Body of pancreas (tissue), 2 donors: ENCODE results near the gene CALM1.

GRCh38 chr14:89162536-89163238 is 254.3 kb downstream of the FOXN3 start:
- PRO-cap = no peak
- RAMPAGE, long total RNA, 2 experiments = no peak in any of the 2 experiments

- PRO-cap = no peak
- RAMPAGE, long total RNA, 2 experiments = no peak in any of the 2 experiments
Observed at GRCh38 chr14:89253746-89254718, 163.0 kb downstream of the FOXN3 start.

DNA sequence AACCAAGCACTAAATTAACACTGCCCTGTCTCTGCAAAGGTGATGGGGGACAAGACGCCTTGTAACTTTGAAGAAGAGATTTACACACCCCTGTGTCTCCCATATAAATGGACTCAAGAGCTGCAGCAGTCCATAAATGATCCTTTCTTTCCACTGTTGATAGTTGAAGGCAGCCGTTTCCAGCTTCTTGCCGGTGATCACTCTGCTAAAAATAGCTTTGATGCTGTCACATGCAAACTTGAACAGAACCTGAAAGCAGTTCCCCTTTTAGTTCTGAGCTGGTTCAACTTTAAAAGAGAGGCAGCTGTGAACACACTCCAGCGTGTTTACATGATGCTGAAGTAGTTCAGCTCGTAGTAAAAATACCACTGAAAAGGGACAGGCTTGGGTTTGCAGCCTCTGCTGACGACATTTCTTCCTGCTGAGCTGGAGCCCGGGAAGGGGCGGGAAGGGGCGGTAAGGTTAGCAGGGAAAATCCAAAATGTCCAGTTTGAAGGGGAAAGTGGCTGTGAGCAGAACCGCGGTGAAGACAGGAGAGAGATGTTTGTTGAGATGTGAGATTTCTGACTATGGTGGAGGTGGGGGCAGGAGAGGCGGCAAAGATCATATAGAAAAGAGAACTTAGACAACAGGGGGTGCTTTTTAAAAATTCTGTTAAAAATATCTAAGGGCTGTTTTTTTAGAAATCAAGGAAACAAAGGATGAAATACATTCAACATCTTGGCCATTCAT is 113.0 kb downstream of the FOXN3 start:
- PRO-cap = unidirectional peak, plus-strand start at position 292 of the sequence; unidirectional peak, plus-strand start at position 488 of the sequence
- RAMPAGE, long total RNA, 2 experiments = no peak in any of the 2 experiments

GRCh38 chr14:89366900-89367085 is 50.2 kb downstream of the FOXN3 start:
- PRO-cap = no peak
- RAMPAGE, long total RNA, 2 experiments = no peak in any of the 2 experiments

- PRO-cap = no peak
- RAMPAGE, long total RNA, 2 experiments = no peak in any of the 2 experiments
Observed at GRCh38 chr14:89367086-89368147, 49.6 kb downstream of the FOXN3 start.

GRCh38 chr14:89402301-89402825 is 14.7 kb downstream of the FOXN3 start:
- PRO-cap = no peak
- RAMPAGE, long total RNA, 2 experiments = no peak in any of the 2 experiments

DNA sequence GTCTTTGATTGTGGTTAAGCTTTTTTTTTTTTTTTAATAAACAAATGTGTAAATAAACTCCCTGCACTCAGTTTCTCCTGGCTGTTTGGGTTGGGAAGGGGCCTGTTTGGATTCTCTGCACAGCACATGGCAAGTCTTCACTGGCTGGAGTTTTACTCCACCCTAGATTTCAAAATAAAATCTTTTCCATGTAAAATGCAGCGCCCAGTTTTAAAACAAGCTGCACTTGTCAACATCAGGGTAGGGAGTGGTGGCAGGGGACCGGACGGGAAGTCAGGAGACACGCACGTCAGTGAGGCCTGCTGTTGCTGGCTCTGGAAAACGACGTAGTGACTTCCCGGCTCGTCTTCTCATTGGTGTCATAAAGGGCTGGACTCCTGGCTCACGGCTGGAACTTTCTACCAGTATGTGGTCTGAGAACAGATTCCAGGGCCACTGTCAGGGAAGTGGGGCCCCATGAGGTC is 64.1 kb upstream of the FOXN3 start:
- PRO-cap = no peak
- RAMPAGE, long total RNA, 2 experiments = no peak in any of the 2 experiments

- PRO-cap = no peak
- RAMPAGE, long total RNA, 2 experiments = no peak in any of the 2 experiments
Observed at GRCh38 chr14:89565458-89565742, 148.4 kb upstream of the FOXN3 start.

- PRO-cap = no peak
- RAMPAGE, long total RNA, 2 experiments = no peak in any of the 2 experiments
Observed at GRCh38 chr14:89957803-89958257, 2.1 kb downstream of the TDP1 start.

DNA sequence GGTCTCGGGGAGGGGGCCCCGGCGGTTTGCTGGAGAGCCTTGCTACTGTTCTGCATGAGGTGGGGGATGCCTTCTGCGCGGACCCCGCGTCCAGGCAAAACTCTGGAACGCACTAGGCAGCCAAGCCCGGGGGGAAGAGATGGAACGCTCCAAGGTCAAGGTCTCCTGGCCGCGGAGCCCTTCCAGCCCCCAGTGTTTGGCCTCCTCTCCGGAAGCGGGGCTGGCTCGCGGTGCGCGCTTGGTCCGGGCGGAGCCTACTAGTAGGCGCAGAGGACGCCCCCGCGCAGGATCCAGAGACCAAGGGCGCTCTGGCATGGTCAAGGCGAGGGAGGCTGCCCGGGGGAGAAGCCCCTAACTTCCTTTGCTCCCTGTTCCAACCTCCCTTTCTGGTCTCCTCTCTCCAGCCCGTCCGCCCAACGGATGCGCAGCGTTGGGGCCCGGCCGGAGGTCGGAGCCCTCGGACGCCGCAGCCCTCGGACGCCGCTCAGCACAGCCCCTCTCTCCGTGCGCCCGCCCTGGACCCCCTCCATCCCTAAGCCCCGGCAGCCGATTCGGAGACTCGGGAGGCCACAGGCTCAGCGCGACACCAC is 741 bp upstream of the KCNK13 start:
- PRO-cap = no peak
- RAMPAGE, long total RNA, 2 experiments = no peak in any of the 2 experiments

GRCh38 chr14:90265916-90267061 is 9.9 kb downstream of the PSMC1 start:
- PRO-cap = no peak
- RAMPAGE, long total RNA, 2 experiments = no peak in any of the 2 experiments

- PRO-cap = unidirectional peak, minus-strand start at chr14:90388545
- RAMPAGE, long total RNA, 2 experiments = no peak in any of the 2 experiments
Observed at GRCh38 chr14:90388351-90388774, 8.5 kb upstream of the CALM1 start.

DNA sequence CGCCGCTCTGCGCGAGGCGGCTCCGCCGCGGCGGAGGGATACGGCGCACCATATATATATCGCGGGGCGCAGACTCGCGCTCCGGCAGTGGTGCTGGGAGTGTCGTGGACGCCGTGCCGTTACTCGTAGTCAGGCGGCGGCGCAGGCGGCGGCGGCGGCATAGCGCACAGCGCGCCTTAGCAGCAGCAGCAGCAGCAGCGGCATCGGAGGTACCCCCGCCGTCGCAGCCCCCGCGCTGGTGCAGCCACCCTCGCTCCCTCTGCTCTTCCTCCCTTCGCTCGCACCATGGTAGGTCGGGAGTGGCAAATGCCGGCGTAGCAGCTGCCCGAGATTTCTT is at the start of gene CALM1:
TSS of gene CALM1 (plus strand) at position 84 of the 337 bp plus-strand sequence.
- PRO-cap = bidirectional peak, plus-strand start at position 87 of the sequence, minus-strand start outside the sequence; unidirectional peak, plus-strand start at position 291 of the sequence
- RAMPAGE, long total RNA, 2 experiments = start-site peak on the plus strand in 1 of 2 experiments, centred at position 88 of the sequence, 29 reads per replicate

DNA sequence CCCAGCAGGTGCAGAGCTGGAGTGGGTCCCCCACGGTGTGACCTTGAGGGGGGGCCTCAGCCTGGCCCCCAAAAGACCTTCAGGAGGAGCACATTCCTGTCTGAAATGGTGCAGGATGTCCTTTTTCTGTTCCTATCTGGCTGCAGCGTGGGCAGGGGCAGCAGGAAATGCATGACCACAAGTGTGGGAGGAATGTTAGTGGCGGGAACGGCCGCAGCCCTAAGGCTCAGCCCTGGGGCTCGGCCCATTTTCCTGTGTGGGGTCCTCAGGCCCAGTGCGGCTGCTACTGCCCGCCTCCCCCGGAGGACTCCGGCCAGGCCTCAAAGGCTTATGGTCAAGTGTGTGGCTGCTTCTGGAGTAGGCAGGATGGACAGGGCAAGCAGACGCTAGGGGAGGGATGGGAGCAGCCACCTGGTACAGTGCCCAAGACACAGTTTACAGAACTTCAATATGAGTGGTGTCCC is 137.3 kb downstream of the CALM1 start:
- PRO-cap = no peak
- RAMPAGE, long total RNA, 2 experiments = no peak in any of the 2 experiments

- PRO-cap = no peak
- RAMPAGE, long total RNA, 2 experiments = no peak in any of the 2 experiments
Observed at GRCh38 chr14:90654708-90655658, 161.2 kb downstream of the TTC7B start.

DNA sequence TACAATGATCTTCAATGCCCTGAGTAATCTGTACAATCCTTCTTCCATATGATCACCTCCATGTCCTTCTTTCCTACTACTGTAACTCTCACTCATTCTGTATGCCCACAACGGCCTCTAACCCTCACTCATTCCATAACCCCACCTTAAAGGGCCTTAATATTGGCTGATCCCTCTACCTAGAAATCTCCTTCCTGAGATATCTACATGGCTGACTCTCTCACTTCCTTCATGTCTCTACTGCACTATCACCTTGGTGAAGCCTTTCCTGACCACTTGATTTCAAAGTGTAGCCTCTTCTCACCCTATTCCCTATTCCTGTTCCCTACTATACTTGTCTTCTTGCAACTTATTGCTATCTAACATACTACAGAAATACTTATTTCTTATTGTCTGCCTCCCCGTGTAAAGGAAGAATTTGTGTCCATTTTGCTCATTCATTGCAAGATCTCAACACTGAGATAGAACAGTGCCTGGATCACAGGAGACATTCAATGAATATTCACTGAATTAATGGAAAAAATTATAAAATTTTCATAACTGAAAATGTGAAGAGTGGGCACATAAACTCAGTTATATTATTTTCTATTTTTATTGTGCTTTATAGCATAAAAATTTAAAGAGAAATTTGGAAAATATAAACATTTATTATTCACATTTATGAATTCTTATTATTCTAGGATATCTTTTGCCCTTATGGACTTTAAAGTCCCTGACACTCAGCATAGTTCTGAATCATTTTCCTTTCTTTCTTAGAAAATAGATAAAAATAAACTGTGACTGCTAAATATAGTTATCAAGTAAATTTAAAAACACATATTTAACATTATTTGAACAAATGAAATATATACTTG is 117.7 kb upstream of the TTC7B start:
- PRO-cap = no peak
- RAMPAGE, long total RNA, 2 experiments = no peak in any of the 2 experiments

GRCh38 chr14:91144676-91145212 is 30.9 kb downstream of the DGLUCY start:
- PRO-cap = no peak
- RAMPAGE, long total RNA, 2 experiments = no peak in any of the 2 experiments

- PRO-cap = no peak
- RAMPAGE, long total RNA, 2 experiments = no peak in any of the 2 experiments
Observed at GRCh38 chr14:91156186-91156707, 42.4 kb downstream of the DGLUCY start.

GRCh38 chr14:91229380-91230091 is 15.0 kb downstream of the GPR68 start:
- PRO-cap = no peak
- RAMPAGE, long total RNA, 2 experiments = no peak in any of the 2 experiments

DNA sequence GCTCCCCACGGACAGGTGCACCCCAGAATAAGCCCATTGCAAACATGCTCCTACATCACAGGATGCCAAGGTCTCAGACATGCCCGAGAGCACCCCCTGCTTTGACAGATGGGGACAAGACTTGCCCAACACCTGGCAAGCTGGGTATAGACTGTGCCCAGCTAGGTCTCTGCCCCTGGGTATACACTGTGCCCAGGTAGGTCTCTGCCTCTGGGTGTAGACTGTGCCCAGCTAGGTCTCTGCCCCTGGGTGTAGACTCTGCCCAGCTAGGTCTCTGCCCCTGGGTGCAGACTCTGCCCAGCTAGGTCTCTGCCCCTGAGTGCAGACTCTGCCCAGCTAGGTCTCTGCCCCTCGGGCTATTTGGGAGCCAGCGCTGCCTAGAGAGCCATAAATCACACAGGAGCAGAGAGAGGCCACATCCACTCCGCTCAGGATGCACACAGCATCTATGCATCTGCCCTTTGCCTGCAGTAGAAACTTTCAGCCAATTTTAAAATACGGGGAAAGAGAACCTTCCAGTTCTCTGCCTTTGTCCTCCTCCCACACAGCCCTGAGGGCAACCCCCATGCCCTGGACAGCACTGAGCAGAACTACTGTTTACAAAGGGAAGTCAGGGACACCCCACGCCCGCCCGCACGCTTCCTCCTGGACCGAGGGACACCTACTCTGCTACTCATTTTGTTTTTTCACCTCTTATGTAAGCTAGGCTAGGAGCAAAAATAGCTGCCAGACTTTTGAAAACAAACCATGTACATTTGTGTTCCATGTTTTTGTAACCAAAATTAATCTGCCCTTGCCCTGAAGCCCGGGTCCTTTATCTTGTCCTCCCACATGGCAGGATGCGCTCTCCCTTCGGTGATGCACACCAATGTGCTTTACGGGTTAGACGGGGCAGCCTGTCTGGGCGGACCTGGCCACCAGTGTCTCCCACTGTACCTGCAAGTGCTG is 85.6 kb downstream of the CCDC88C start:
- PRO-cap = no peak
- RAMPAGE, long total RNA, 2 experiments = no peak in any of the 2 experiments